Choroid plexus epithelial cell (primary cell): ENCODE results near the gene RPS27.

- RRBS = no CpG with 5 or more reads among the region's 8 CpGs
Measured at GRCh38 chr1:153746823-153747450, 19.1 kb downstream of the INTS3 start.

GRCh38 chr1:153749211-153749808 lies 21.5 kb downstream of the INTS3 start:
- RRBS = no CpG with 5 or more reads among the region's 4 CpGs

DNA sequence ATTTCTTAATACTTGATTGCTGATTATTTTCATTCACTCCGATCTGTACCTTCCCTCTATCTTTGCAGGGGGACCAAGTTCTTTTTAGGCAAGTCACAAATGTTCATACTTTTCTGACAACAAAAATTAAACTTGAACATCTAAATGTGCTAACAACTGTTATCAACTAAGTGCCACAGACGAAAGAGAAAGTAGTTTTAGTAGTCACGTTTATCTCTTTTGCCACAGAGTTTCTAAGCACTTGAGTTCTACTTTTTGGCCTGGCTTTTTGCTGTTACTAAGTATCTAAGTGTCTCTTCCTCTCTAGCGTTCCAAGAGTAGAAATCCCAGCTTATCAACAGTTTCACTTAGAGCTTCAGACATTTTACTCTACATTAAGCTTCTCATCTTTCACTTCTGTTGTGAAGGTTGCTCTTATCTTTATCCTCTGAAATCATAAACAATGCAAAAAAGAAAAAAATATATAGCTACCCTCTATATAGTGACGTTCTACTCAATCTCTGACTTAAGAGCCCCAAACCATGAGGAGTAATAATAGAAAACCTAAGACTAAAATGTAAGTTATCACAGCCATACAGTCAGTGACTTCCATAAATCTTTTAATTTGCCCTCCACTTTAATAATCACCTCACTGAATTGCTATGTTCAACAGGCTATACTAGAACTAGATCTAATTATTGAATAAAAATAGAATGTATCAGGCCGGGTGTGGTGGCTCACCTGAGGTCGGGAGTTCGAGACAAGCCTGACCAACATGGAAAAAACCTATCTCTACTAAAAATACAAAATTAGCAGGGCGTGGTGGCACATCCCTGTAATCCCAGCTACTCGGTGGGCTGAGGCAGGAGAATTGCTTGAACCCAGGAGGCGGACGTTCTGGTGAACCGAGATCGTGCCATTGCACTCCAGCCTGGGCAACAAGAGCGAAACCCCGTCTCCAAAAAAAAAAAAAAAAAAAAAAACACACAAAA lies 34.0 kb downstream of the GATAD2B start:
- RRBS = no CpG with 5 or more reads among the region's 16 CpGs

- RRBS = 3% methylated on average over 6 of the region's 12 CpGs
Measured at GRCh38 chr1:153921469-153921995, 1.2 kb downstream of the GATAD2B start.

- RRBS = no CpG with 5 or more reads among the region's 3 CpGs
Measured at GRCh38 chr1:153946966-153947296, 413 bp upstream of the DENND4B start.

GRCh38 chr1:153990416-153991407 lies at the start of gene RPS27:
Gene RPS27, plus strand, starts transcription at chr1:153990762.
- RRBS = no CpG with 5 or more reads among the region's 41 CpGs

DNA sequence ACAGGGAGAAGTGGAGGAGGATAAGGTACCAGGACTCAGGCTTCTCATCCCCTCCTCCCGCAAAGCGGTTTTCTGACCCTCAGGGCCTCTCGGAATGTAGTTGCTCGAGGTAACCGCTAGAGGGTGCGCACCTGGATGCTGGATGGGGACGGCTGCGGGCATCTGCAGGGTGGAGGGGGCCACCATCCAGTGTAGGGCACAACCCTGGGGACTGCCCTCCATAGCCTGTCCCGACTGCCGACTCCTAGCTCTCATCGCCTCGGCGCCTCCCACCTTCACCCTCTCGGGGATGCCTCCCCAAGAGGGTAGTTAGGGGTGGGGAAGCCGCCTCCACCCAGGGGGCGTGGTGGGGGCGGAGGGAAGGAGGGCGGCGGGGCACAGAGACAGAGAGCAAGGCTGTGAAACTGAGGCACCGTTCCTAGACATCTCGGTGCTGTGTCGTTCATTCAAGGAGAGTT lies 656 bp upstream of the ATP8B2 start:
- RRBS = no CpG with 5 or more reads among the region's 22 CpGs

DNA sequence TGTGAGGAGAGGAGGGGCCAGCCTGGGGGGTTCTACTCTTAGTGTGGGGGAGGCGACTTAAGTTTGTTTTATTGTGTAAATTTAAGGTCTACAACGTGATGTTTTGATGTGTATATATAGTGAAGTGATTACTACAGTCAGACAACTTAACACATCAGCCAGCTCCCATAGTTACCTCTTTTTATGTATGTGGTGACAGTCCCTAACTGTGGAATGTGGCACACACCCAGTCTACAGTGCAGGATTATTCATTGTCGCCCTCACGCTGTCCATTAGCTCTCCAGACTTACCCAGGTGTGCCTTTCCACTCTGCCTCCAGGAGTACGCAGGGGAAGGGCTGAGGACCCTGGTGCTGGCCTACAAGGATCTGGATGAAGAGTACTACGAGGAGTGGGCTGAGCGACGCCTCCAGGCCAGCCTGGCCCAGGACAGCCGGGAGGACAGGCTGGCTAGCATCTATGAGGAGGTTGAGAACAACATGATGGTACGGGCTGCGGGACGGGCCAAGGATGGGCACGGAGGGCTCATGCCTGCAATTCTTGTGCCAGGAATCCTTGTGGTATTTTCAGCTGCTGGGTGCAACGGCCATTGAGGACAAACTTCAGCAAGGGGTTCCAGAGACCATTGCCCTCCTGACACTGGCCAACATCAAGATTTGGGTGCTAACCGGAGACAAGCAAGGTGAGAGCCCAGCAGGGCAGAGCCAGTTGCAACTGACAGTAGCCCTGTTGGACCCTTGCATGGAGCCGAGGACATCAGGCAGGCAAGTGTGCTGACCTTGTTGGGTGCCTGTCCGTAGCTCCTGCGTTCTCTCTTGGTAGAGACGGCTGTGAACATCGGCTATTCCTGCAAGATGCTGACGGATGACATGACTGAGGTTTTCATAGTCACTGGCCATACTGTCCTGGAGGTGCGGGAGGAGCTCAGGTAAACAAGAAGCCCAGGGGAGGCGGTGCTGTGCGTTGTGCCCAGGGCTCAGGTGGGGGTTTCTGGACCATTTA lies 18.5 kb downstream of the ATP8B2 start:
- RRBS = no CpG with 5 or more reads among the region's 24 CpGs

GRCh38 chr1:154557171-154557652 lies 1.2 kb downstream of the UBE2Q1 start:
- RRBS = no CpG with 5 or more reads among the region's 4 CpGs

DNA sequence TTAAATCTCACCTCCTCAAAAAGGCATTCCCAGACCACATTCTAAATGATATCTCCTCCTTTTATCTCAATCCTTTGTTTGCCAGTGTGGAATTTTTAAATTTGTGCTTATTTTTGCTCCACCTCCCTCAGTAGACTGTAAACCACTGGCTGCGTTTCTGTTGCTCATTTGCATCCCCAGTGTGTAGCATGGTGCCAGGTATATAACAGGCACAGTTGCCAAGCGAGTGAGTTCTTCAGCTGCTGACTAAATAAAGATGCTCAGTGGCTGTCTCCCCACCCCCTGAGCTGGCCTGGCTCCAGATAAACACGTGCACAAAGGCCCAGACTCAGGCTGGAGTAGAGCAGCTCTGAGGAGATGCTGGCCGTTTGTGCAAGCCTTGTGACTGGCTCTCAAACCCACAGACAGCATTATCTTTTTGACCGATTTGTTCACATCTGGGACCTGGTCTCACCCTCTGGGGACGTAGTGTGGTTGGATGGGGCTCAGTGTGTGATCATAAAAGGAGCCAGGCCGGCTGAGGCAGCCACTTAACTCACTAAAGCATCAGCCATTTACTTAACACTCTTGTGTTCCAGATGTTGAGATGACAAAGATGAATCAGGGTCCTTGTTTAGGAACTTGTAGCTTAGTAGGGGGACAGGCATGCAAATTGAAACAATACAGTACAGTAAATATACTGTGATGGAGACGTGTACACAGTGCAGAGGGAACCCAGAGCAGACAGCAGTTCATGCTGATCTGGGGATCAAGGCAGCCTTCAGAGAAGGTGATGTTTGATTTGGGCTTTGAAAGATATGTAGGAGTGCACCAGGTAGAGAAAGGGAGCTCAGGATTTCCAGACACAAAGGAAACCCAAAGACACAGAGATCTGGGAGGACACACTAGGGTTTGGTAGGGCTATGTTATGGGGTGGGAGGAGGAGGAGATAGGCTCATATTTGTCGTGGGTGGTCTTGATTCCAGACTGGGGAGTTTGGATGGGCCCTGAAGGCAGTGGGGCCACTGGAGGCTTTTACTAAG lies 7.3 kb downstream of the CHRNB2 start:
- RRBS = no CpG with 5 or more reads among the region's 9 CpGs

- RRBS = 71% methylated on average over 1 of the region's 17 CpGs
Measured at GRCh38 chr1:154577715-154578826, 10.5 kb downstream of the CHRNB2 start.

DNA sequence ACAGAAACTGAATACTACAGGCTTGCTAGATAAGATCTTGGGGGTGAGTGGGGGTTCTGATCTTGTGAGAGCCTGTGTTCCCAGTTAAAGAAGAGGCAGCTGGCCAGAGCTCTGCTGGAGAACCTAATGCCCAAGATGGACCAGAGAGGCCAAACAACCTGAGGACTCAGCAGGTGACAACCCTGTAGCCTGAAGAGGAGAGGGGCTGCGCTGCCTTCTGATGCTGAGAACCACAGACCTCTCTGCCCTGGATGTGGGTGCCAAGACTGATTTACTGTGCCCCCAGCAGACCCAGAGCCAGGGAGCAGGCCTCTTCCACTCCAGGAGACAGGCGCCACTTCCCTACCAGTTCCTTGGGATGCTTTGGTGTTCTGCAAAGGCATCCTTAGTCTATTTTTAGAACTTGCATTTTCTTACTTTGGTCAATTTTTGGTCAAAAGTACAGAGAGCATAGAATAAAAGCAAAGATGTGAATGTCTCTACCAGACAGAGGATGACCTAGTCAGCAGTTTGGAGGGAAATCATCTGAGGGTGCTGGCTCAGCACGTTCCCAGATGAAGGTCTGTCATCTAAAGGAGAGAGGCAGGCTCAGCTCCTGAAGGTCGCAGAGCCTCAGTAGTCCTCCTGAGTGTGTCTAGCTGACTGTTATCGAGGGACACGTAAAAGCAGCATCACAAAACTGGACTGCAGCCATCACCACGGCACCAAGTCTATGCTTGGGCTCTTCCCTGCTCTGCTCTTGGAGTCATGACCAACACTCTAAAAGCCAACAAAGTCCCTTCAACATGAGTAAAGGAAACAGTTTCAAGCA lies 15.2 kb downstream of the CHRNB2 start:
- RRBS = no CpG with 5 or more reads among the region's 7 CpGs

- RRBS = no CpG with 5 or more reads among the region's 1 CpG
Measured at GRCh38 chr1:154628327-154628538, 20.2 kb upstream of the ADAR start.

GRCh38 chr1:154730062-154730764 lies 122.2 kb upstream of the ADAR start:
- RRBS = no CpG with 5 or more reads among the region's 1 CpG

DNA sequence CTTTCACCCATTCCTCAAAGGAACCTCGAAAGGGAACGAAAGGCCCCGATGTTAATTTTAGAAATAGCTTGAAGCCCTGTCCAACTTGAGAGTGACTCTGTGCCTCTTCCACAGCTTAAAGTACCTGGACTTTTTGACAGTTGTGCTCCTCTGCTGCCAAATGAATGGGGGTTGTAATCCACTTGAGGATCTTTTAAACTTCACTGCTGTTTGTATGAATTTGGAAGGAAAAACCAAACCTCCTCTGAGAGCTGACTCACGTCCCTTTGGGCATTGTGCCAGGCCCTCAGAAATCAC lies 78.5 kb downstream of the KCNN3 start:
- RRBS = no CpG with 5 or more reads among the region's 4 CpGs

GRCh38 chr1:154860202-154861007 lies 9.7 kb downstream of the KCNN3 start:
- RRBS = no CpG with 5 or more reads among the region's 13 CpGs

GRCh38 chr1:154861534-154862225 lies 8.4 kb downstream of the KCNN3 start:
- RRBS = no CpG with 5 or more reads among the region's 14 CpGs

- RRBS = no CpG with 5 or more reads among the region's 13 CpGs
Measured at GRCh38 chr1:154943841-154945141, 7.8 kb upstream of the PMVK start.

- RRBS = no CpG with 5 or more reads among the region's 18 CpGs
Measured at GRCh38 chr1:154951892-154952732, 3.8 kb downstream of the PBXIP1 start.

DNA sequence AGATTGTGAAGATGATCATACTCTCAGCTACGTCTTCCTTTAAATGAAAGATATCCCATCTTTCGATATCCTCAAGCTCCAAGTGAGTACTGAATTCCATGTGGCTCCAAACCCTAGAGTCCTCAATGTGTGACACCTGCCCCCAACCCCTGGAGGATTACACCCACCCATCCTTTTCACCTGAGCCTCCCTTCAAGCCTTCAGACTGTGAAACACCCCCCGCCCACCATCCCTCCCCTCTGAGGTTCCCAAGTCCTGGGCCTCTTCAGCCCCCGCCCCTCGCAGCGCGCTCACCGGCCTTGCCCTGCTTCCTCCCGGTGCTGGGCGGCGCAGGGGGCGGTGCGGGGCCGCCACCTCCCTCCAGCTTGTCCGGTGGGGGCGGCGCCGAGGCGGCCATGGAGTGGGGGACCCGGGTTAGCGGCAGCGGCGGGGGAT lies 385 bp downstream of the PYGO2 start:
- RRBS = 2% methylated on average over 12 of the region's 23 CpGs